ENCODE results near the gene SPAG5.

GRCh38 chr17:27631778-27631963 lies 683 bp downstream of the LGALS9 start:
- PRO-cap = no peak

- PRO-cap = no peak
Measured at GRCh38 chr17:27647850-27648123, 16.8 kb downstream of the LGALS9 start.

DNA sequence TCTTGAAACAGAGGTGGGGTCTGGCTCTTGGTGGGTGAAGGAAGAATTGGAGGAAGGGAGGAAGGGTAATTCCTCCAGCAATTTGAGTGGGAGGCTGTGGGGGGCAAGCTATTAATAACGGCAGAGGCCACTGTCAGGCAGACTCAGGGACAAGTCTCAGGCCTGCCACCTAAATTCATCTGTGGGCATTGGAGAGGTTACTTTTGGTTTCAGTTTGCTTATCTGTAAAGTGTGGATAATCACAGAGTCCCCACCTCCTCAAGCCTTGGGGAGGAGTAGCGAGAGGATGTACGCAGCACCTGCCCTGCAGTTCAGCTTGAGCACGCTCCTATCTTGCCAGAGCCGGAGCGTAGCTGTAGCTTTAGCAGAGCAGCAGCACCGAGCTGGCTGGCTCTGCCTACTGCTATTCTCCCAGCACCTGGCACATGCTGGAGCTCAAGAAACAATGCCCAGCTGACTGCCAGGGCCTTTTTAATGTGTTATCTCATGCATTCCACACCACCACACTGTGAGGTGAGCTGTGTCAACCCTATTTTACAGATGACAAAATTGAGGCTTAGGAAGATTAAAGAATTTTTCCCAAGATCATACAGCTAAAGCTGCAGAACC lies 7.7 kb upstream of the NOS2 start:
- PRO-cap = no peak

GRCh38 chr17:27811872-27812155 lies 11.5 kb upstream of the NOS2 start:
- PRO-cap = no peak

DNA sequence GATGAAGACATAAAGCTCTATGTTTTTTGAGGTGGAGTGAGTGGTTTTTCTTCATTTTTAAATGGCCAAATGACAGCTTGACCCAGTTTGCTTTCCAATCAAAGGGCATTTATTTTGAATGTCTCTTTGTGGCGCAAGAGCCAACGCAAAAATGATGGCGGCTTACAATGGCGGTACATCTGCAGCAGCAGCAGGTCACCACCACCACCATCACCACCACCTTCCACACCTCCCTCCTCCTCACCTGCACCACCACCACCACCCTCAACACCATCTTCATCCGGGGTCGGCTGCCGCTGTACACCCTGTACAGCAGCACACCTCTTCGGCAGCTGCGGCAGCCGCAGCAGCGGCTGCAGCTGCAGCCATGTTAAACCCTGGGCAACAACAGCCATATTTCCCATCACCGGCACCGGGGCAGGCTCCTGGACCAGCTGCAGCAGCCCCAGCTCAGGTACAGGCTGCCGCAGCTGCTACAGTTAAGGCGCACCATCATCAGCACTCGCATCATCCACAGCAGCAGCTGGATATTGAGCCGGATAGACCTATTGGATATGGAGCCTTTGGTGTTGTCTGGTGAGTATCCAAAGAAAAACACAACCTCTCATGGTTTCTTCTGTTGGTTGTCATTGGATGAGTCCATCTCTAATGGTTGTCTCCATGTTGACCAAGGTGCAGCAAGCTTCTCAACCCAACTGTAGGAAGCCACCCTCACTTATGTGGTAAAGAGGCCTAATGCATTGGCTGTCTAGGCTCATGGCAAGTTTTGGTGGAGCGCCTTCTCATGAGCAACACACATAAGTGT lies 481 bp downstream of the NLK start:
- PRO-cap = no peak

- PRO-cap = no peak
Measured at GRCh38 chr17:28172145-28172699, 129.7 kb downstream of the NLK start.

DNA sequence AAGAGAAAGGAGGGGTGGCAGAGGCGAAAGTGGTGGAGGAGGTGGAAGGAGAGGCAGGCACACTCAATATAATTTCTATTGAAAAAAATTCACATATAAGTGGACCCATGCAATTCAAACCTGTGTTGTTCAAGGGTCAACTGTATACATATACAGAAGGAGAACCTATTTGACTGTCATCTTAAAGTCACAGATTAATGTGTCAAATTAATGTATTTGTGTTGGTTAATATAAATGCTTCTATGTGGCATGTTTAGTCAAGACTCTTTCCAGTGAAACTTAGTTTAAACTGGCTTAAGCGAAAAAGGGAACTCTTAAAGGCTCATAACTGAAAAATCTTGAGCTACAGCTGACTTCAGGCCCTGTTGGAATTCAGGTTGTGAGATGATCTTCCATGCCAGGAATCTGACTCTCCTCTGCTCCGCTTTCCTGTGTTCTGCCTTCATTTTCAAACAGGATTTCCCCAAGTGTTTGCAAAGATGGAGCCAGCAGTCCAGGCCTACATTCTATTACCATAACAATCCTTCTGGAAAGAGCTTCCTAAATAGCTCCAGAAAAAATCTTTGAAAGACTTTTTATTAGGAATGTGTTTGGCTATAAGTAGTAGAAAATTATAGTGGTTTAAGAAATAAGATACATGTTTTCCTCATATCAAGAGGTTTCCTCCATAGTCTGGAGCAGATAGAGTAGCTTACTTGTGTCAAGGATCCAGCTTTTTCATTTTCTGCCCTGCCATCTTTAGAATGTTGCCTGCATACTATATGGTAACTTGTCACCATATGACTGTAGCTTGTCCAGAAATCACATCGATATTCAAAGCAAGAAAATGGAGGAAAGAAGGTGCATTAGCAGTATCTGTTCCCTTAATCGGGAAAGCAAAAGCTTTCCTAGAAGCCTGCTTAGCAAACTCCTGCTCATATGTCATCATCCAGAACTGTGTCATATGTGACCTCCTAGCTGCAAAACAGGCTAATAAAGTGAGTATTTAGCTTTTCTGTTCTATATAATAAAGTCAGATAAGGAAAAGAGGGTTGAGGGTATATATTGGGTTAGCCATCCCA lies 135.0 kb downstream of the NLK start:
- PRO-cap = no peak

DNA sequence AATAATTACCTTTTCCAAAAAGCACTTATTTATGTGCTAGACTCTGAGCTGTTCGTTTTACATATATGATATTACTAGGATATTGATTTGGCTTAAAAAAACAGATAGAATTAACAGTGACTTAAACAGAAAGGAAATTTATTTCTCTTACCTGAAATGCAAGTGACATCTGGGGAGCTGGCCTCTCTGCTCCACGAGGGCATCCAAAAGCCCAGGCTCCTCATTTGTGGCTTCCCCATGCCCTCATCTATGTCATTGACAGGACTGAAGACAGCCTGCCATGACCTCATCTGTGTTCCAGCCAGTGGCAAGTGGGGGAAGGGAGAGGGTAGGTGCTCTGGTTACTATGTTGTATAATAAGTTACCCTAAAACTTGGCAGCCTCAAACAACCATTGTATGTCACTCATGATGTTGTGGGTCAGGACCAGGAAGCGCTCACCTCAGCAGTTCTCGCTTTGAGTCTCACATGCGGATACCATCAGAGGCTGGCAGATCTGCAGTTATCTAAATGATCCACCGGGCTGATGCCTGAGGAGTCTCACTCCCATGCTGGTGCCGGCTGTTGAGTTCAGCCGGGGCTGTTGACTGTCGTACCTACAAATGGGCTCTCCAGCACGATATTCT lies 89.1 kb upstream of the TMEM97 start:
- PRO-cap = no peak

DNA sequence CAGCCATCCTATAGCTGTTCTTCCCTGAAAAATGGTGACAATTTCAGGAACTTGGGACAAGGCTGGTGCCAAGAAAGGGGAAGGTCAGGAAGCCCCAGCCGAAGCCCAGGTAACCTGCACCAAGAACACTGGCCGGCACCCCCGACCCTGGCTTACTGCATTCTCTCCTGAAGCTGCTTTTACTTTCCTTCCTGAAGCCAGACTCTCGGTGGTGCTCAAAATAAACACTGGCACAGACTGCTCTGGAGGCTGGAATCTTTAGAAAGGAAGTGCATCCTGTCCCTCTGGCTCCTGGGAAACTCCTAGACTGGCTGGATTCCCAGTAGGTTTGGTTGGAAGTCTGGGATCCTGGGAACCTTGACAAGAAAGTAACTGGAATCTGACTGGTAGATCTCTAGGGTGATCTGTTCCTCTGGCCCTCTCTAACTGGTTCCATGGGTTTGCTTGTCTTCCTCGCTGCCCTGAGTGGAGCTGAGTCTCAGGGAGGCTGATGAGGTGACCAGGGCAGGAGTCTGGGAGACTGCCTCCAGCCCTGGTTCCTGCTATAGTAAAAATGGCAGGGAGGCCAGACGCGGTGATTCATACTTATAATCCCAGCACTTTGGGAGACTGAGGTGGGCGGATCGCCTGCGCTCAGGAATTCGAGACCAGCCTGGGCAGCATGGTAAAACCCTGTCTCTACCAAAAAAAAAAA lies 3.0 kb downstream of the TNFAIP1 start:
- PRO-cap = no peak

DNA sequence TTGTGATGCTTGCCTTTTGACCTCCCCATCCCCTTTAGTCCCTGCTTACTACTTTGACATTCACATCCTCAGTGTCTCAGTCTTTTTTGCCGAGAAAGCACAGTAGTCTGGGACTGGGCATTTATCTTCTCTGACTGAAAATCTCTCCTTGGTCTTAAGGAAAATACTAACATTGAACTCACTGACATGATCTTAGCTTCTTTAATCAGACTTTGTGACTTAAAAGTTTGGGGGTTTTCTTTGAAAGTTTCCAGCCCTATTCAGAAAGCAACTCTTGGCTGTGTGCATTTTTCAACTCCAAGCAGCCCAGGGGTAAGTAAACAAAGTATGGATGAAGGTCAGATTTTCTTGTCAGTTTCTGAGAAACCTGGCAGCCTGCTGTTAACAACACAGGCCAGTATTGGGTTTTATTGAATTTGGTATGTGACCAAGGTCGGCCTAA lies 10.9 kb downstream of the POLDIP2 start:
- PRO-cap = no peak

- PRO-cap = no peak
Measured at GRCh38 chr17:28403900-28404279, 2.1 kb downstream of the SLC46A1 start.

DNA sequence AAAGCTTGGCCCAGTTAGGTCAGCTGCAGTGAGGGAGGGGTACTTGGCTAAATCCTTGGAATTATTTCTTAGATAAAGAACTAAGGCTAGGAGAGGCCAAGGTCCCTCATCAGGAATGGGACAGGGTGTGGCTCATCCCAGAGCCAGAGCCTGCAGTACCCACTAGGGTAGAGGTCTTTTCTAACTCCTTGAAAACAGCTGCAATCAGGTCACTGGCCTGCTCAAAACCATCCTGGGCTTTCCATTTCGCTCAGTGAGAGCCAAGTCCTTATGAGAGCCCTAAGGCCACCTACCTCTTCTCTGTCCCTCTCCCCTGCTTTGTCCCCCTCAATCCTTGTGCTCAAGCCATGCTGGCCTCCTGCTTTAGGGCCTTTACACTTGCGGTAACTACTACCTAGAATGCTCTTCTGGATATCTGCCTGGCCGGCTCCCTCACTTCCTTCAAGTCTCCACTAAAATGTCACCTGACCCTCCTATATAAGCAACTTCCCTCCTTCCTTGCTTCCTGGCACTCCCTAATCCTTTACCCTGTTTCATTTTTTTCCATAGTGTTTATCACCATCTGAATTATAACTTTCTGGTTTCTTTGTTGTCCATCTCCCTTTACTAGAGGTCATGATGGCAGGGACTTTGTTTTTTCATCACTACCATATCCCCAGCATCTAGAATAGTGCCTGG lies 2.2 kb upstream of the SLC46A1 start:
- PRO-cap = no peak

DNA sequence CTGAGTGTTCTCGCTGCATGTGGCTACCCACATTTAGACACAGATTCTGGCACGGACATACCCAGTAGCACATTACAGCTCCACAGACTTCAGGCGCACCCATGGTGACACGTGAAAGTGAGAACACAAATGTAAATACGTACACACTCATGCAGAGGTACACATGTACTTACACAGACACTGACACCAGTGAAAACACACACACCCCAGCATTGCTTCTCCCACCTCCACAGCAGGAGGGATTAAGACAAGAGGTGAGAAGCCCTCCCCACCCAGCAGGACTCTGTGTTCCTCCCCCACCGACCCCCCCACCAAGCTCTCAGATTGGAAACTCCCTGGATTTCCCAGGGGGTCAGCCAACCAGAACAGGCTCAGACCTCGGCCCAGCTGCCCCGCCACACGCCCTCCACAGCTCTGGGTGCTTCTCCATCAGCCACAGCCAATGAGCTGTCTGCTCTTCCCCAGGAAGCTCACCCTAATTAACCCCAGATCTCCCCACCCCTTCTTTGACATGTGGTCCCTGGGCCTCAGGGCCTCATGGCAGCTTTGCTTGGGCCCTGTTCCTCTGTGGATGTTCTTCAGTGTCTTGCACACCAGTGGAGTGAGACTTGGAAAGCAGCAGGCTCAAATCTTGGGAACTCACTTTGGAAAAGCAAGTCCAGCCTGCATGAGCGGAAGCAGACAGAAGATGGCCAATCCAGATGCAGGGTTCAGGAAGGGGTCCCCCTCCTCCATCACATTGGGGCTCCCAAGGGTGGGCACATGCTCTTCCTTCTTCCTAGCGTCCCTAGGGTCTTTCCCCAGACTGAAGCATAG lies 5.2 kb upstream of the FOXN1 start:
- PRO-cap = no peak

DNA sequence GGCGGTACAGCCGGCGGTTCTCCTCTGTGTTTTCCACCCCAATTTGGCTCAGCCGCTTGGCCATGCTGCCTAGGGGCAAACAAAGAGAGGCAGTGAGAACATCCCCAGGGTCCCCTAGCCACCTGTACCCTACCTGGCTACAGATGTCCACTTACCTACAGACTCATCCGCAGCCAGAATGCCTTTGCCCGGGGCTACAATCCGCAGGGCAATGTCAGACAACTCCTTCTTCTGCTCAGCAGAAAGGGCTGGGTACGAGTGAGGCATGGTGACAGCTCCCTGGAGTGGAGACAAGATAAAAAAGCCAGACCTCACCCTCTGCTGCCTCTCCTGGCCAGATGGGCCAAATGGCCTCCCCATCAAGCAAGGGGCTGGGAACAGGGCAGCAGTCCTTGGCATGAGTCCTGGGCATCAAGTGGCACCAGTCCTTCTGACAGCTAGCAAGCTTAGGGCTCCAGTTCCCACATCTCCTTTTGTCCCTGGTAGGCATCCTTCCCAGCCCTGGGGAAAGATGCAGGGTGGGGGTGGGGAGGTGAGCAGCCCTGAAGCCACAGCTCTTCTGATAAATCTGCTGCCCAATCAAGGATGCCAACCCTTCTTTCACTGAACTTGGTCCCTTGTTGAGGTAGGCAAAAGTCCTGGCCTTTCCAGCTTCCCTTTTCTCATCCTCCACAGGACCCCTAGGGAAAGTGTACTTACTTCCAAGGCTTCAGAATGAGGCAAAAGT lies 1.3 kb downstream of the ALDOC start:
- PRO-cap = no peak

GRCh38 chr17:28580263-28580937 lies 3.7 kb upstream of the ALDOC start:
- PRO-cap = no peak

- PRO-cap = bidirectional peak, plus-strand start at chr17:28599159, minus-strand start at chr17:28599009
Measured at GRCh38 chr17:28598833-28599334, at the start of gene SPAG5. SPAG5 (minus strand) TSS chr17:28599025.

DNA sequence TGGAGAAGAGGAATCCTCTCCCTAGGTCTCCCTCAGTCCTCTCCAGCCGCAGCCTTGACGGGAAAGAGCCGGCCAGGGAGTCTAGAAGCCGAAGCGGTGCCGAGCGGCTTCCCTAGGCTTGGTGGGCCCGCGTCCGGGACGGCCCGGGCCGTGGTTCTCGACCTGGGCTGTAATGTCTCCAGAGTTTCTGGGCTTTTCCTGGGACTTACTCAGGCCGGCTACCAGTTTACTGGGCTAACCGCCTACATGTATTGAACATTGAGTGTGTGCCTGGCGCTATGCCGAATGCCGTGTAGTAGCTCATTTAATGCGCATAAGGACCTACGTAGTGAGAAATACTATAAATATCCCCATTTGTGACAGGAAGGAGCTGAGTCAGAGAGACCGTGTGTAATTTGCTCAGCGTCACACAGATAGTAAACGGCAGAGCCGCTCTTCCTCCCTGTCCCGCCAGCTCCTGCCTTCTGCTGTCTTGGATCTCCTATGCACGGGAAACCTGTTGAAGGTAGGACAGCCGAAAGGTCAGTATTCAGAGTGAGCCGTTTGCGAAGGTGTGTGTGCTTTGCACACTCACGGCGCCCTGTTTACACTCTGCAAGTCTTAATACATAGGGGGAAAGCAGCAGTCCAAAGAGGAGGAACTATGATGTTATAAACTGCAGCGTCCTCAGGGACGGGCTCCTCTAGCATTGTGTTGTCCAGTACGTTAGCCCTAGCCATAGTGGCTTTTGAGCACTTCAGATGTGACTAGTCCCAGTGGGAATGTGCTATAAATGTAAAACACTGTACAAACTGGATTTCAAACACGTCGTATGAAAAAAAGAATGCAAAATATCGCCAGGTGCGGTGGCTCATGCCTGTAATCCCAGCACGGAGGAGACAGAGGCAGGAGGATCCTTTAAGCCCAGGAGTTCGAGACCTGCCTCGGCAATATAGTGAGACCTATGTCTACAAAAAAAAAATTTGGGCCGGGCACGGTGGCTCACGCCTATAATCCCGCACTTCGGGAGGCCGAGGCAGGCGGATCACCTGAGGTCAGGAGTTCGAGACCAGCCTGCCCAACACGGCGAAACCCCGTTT lies 849 bp upstream of the SPAG5 start:
- PRO-cap = no peak

DNA sequence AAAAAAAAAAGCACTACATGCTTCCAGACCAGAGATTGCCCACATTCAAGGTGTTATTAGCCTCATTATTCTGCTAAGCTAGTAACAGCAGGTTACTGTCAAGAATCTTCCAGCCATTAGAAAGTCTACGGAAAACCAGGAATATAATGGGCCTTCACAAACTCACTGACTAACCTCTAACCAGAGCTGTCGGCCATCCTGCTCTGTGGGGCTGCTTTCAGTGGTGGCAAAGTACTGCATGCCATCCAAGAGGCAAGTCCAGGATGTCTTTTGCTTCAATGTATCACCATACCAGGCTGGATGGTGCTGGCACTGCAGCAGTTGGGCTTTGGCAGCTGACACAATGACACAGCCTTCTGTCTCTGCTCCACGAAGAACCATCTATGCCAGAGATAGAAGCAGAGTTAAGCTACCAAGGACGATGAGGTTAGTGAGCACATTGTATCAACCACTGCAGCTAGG lies 9.6 kb upstream of the RSKR start:
- PRO-cap = no peak

GRCh38 chr17:28631595-28632142 lies 13.3 kb downstream of the BLTP2 start:
- PRO-cap = no peak

DNA sequence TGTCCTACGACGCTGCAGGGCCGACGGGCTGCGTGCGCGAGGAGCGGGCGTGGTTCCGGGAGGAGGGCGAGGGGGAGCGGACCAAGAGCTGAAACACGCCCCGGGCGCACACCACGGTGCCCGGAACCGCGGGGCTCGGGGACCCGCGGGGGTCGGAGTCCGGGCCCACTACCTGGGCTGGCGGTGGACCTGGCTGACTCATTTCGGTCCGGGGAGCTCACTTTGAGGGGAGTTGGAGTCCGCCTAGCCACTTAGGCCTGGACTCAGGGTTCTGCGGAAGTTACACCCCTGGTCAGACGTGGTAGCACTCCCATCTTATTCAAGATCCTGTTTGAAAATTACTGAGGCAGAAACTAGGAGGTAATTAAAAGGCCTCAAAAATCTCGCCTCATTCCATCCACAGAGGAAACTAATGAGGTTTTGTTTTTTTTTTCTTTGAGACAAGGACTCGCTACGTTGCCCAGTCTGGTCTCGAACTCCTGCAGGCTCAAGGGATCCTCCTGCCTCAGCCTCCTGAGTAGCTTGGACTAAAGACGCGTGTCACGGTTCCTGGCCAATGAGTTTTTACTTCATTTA lies 383 bp upstream of the BLTP2 start:
- PRO-cap = bidirectional peak, plus-strand start at position 115 of the sequence, minus-strand start outside the sequence

All from ReNcell CX (cell line).